ENCODE results near the gene SNRNP40.

- PRO-cap = no peak
- RAMPAGE, long total RNA, 4 experiments = no peak in any of the 4 experiments
Measured at GRCh38 chr1:29120939-29121740, 2.6 kb downstream of the TMEM200B start.

GRCh38 chr1:29150515-29151313 lies 27.0 kb upstream of the TMEM200B start:
- PRO-cap = no peak
- RAMPAGE, long total RNA, 4 experiments = no peak in any of the 4 experiments

- PRO-cap = no peak
- RAMPAGE, long total RNA, 4 experiments = no peak in any of the 4 experiments
Measured at GRCh38 chr1:29170360-29171314, 11.1 kb downstream of the SRSF4 start.

DNA sequence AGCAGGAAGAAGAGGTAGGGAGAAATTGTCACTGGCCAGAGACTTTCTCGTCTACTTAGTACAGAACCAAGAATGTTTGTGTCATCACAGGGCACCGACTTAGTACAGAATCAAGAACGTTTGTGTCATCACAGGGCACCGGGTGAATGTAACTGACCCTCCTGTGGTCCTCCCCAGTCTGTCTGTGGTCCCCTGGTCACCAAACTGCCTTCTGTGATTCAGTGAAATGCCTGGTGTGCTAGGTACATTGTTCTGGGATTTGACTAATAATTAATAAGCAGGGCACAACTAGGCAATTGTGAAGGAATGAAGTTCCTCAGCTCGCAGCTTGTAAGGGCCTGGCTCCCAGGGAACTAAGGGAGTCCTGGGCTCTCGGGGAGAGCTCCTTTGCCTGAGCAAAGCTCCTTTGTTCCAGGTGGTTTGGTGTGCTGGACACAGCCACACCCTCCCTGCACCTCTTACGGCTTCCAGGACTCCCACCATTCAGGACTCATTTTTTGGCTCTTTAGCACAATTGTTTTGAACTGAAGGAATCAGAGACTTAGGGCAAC lies 7.2 kb downstream of the MECR start:
- PRO-cap = no peak
- RAMPAGE, long total RNA, 4 experiments = no peak in any of the 4 experiments

DNA sequence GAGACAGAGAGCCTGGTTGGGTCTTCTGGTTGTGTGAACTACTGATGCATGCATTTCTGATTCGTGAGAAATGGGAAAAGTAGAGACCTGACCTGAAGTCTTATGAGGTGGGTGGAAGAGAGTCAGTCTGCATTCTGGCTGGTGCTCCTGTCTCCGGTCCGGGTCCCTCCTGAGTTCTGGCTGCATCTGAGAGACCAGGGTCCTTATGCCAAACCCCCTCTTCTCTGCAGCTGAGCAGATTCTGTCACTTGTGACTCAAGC lies 638.7 kb downstream of the MATN1 start:
- PRO-cap = no peak
- RAMPAGE, long total RNA, 4 experiments = no peak in any of the 4 experiments

GRCh38 chr1:30686339-30687061 lies 36.9 kb downstream of the MATN1 start:
- PRO-cap = no peak
- RAMPAGE, long total RNA, 4 experiments = no peak in any of the 4 experiments

DNA sequence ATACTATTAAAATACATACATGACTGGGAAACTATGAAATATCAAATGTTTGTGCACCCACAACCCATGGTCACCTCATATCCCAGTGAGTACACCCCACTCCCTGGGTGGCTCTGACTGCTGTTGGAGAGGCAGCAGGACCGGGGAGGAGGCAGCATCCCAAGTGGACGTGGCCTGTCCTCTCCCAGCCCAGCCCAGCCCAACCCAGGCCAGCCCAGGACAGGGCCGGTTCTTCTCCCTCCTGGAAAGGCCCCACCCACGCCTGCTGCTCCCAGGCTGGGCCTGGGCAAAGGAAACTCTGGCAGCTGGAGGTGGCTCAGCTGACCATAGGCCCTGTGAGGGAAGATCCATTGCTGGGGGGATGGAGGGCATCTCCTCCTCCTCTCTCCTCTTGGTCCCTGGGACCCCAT lies 19.1 kb downstream of the MATN1 start:
- PRO-cap = no peak
- RAMPAGE, long total RNA, 4 experiments = no peak in any of the 4 experiments

GRCh38 chr1:30735749-30736424 lies 12.5 kb upstream of the MATN1 start:
- PRO-cap = no peak
- RAMPAGE, long total RNA, 4 experiments = no peak in any of the 4 experiments

DNA sequence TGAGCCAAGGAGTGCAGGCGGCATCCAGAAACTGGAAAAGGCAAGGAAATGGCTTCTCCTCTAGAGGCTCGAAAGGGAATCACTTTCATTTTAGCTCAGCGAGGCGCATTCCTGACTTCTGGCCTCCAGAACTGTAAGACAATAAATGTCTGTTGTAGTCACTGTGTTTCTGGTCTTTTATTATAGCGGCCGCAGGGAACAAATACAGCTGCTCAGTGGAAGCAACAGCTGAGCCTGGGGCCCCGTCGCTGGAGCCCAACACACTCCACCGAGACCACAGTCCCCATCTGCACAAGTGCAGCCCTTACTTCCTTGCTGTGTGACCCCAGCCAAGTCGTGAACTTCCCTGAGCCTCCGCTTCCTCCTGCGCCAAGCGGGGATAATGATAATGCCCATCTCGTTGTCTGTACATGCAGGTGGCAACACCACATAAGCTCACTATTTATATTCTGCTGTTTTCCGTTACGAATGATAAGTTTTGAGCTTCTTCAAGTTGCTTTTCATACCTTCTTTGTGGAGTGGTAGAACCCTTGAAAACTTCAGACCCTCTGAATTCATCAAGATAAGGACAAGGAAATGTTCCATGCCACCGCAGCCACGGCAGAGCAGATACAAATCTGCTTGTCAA lies 3.1 kb upstream of the LAPTM5 start:
- PRO-cap = no peak
- RAMPAGE, long total RNA, 4 experiments = no peak in any of the 4 experiments

GRCh38 chr1:30816118-30816548 lies 58.6 kb upstream of the LAPTM5 start:
- PRO-cap = no peak
- RAMPAGE, long total RNA, 4 experiments = no peak in any of the 4 experiments

DNA sequence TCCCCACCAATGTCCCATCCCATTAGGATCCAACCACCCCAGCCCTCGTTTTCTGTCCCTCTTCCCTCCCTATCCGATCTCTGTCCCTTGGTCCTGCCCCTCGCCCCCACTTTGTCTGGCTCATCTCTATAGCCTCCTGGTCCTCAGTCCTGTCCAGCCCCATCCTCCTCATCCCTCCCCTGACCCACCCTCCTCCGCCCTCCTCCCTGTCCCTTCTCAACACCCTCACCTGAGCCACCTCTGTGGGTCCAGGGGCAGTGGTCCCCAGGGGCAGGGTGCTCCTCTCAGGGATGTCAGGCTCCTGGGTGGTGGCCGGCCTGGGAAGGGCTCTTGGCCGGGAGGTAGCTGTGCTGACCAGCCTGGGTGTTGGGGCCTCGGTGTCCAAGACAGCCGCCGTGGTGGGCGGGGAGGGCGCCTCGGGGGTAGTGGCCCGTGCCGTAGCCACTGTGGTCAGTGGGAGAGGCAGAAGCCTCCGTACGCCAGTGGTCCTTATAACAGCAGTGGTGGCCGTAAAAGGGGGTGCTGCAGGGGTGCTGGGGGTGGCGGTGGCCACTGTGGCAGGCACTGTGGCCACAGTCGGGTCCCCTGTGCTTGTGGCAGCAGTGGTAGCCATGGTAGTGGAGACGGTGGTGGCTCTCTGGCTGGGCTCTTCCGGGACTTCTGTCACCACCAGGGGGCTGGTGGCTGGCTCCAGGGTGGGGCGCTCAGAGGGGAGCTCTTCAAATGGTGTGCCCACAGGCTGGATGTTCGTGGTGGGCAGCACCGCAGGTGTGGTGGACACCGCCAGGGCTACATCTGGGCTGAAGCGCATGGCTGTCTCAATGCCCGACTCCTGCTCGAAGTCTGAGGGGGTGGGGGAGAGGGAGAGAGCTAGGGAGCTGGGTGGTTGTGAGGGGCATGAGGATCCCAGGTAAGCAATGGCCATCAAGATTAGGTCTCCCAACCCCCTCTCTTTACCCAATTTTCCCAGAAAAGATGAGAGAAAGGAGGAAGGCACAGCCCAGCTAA lies 31.9 kb downstream of the SDC3 start:
- PRO-cap = no peak
- RAMPAGE, long total RNA, 4 experiments = no peak in any of the 4 experiments

DNA sequence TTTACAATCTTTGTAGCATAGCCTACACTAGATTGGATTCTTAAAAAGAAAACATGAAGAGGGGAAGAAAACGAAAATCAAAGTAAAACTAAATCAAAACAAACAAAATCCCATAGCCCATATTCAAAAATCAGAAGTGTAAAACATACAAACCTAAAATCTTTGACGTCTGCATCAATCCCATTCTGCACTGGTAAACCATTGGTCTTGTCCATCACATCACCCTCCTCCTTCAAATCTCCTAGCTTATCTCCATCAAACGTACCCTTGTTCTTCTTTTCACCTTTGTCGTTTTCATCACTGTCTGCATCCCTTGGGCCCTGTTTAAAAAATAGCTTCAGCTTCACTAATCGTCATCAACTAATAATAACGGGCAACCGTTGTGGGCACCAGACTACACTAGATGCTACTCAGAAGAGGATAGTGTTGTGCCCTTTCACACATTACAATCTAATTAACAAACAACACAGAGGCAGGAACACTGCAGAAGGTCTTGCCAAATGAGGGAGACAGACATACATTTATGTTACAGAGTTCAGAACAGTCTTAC lies 70.5 kb downstream of the PUM1 start:
- PRO-cap = no peak
- RAMPAGE, long total RNA, 4 experiments = no peak in any of the 4 experiments

DNA sequence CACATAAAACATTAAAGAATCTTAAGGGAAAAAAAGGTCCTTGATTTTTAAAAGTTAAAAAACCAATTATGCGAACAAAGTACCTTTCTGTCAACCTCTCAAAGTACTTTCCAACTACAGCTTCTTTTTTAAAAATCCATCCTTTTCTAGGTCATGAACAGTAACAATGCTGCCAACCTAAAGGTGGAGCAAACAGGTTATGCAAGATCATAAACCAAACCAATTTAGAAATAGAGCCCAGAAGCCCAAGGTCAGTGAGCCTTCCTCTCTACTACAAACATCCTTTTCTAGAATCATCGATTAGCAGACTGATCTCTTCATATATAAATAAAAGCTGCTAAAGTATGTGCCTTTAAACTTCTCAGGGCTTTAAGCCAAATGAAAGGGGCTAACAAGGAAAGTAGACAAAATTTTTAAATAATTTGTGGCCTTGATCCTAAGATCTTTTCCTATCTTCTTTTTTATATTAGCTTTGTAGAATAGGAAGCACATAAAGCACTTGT lies 40.8 kb downstream of the PUM1 start:
- PRO-cap = no peak
- RAMPAGE, long total RNA, 4 experiments = no peak in any of the 4 experiments

GRCh38 chr1:31296108-31296881 lies at the start of gene SNRNP40:
TSS of gene SNRNP40 (minus strand) at chr1:31296788.
- PRO-cap = bidirectional peak, plus-strand start at chr1:31297032, minus-strand start at chr1:31296741
- RAMPAGE, long total RNA, 4 experiments = start-site peak on the minus strand in 2 of 4 experiments, at chr1:31296741-31296790 at its widest, 270 to 722 reads per replicate

- PRO-cap = no peak
- RAMPAGE, long total RNA, 4 experiments = no peak in any of the 4 experiments
Measured at GRCh38 chr1:31370023-31370390, 2.9 kb downstream of the FABP3 start.

- PRO-cap = no peak
- RAMPAGE, long total RNA, 4 experiments = no peak in any of the 4 experiments
Measured at GRCh38 chr1:31389997-31390741, 17.3 kb upstream of the FABP3 start.

GRCh38 chr1:31417036-31417536 lies 4.1 kb downstream of the SERINC2 start:
- PRO-cap = no peak
- RAMPAGE, long total RNA, 4 experiments = no peak in any of the 4 experiments

- PRO-cap = no peak
- RAMPAGE, long total RNA, 4 experiments = no peak in any of the 4 experiments
Measured at GRCh38 chr1:31476950-31477342, 63.9 kb downstream of the SERINC2 start.

DNA sequence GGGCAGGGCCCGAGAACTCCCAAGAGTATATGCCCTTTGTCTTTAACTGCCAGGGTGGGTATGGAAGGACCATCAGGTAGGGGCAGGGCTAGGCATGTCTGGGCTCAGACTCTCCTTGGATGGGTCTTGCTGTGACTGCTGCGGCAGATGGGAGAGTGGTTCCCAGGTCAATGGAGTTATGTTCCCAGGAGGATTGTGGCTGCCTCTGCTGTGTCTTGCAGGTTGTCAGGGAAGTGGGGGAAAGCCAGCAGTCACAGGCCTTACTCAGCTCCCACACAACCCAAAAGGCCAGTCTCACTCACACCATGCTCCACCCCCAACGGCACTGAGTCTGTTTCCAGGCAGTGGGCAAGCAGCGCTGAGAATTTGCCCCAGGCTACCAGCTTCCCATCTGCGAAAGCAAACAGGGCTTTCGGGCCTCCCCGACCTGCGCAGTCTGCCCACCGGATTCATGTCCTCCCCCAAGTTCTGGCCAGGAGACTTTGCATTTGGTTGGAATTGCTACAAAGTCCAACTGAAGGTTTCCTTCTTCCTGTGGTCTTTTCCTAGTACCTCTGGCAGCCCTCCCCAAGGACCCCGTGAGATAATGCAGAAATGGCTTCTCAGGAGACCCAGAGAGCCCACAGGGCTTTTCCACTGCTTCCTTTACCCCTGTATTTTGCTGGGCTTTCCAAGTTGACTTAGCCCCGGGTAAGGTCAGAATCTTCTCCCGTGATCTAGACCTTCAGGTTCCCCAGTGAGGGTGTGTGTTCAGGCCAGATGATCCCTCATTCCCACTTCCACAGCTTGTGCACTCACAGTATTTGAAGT lies 64.5 kb downstream of the SERINC2 start:
- PRO-cap = no peak
- RAMPAGE, long total RNA, 4 experiments = no peak in any of the 4 experiments

DNA sequence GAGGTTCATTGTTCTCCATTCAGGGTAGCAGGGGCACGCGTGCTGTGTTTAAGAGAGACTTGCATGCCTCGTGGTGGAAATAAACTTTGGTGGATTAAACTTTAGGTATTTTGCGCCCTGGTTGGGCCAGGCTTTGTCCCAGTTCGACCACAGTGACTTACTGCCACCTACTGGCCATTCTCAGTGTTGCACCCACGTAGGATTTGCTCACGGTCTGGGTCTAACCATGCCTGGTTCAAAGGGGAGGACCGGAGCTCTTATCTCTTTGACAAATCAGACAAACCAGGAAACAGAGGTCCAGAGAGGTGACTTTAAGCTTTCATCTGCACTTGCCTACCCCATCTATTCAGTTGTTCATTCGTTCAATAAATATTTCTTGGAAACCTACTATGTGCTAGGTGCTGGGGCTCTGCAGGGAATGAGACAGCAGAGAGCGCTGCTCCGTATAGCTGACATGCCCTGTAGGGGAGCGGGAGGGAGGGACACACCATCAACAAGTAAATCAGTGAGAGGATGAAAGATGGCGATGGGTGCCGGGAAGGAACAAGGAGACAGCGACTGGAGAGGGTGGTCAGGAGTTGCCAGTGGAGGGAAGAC lies 27.3 kb upstream of the TINAGL1 start:
- PRO-cap = no peak
- RAMPAGE, long total RNA, 4 experiments = no peak in any of the 4 experiments